Retinal pigment epithelial cell (primary cell): ENCODE data around the gene ZIC2.

GRCh38 chr13:99542681-99543464, 41.6 kb downstream of the TM9SF2 start:
- RRBS = no CpG with 5 or more reads among the region's 8 CpGs

GRCh38 chr13:99656777-99657508, 50.5 kb downstream of the CLYBL start:
- RRBS = no CpG with 5 or more reads among the region's 7 CpGs

- RRBS = no CpG with 5 or more reads among the region's 15 CpGs
Observed at GRCh38 chr13:99724677-99725449, 118.4 kb downstream of the CLYBL start.

DNA sequence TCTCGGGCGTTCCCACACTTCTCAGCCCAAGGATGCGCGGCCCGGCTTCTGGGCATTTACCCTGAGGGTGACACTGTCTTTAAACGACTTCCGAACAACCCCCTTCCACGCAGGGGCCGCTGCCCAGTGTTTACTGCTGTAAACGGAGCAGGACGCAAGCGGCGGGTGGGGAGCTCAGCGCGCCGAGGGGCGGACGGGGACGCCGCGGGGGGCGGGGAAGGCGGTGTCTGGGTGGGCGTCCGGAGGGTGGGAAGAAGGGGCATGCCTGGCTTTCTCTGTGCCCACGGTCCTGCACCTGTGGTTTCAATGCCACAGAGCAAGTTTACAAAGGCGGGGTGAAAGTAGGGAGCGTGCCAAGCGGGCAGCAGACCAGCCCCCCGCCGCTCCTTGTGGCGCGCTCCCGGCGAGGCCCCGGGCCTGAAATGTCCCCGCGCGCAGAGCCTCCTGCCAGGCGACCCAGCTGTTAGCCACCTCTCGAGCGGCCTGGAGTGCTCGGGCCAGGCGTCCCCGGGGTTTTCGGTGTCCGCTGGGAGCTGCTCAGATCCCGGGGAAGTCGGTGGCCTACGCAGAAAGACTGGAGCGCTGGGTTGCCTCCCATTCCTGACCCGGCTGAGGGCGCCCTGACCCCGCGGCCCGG, 1.7 kb upstream of the ZIC2 start:
- RRBS = 2% methylated on average over 21 of the region's 56 CpGs

DNA sequence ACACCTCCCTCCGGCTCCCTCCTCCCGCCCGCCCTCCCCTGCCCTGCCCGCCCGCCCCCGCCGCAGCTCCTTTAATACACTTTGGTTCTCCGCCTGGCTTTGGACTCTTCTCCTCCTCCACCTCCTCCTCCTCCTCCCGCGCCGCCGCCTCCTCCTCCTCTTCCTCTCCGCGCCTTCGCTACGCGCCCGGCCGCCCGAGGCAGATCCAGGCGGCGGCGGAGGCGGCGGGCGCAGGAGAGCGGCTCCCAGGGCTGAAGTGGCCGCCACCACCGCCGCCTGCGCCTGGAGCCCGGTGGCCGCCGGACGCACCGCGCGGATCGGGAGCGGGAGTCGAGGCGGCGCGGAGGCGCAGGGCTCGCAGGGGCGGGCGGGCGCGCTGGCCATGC, at the start of gene ZIC2:
TSS of gene ZIC2 (plus strand) at position 102 of the 386 bp plus-strand sequence.
- RRBS = 0% methylated on average over 6 of the region's 50 CpGs

DNA sequence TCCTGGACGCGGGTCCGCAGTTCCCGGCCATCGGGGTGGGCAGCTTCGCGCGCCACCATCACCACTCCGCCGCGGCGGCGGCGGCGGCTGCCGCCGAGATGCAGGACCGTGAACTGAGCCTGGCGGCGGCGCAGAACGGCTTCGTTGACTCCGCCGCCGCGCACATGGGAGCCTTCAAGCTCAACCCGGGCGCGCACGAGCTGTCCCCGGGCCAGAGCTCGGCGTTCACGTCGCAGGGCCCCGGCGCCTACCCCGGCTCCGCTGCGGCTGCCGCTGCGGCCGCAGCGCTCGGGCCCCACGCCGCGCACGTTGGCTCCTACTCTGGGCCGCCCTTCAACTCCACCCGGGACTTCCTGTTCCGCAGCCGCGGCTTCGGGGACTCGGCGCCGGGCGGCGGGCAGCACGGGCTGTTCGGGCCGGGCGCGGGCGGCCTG, 502 bp downstream of the ZIC2 start:
- RRBS = under 1% methylated on average over 21 of the region's 67 CpGs

DNA sequence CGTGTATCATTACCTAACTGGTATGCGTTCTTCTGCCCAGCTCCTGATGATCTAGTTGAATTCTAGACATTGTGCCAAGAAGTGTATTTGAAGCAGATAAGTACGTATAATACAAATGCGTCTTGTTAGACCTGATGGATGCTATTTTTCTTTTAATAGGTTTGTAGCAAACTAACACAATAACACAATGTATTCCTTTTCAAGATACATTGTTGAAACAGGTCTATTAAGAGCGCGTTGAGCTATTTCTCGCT, 14.6 kb downstream of the ZIC2 start:
- RRBS = no CpG with 5 or more reads among the region's 7 CpGs

DNA sequence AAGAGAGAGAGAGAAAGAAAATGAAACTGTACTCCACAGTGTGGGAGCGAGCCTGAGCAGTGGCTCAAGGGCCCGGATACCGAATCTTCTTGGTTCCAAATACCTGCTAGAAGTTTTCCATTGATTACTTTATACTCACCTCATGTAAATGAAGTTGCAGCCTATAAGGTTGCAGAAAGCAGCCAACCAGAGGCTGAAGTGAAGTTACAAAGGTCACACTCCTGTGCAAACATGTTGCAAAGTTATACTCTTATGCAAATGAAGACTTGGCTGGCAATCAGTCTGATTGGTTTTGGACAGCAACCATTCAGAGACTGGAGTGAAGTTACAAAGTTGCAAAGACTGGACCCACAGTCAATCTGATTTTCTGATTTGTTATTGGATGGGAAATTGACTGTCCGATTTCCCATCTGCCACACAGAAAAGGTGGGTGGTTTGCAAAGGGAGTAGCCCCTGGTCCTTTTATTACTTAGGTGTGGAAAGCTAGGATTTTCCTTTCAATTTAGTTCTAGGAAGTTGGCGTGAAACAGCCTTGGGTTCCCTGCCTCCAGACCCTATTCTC, 152.5 kb downstream of the GGACT start:
- RRBS = no CpG with 5 or more reads among the region's 5 CpGs

- RRBS = no CpG with 5 or more reads among the region's 15 CpGs
Observed at GRCh38 chr13:100540103-100540574, 48.5 kb downstream of the GGACT start.

DNA sequence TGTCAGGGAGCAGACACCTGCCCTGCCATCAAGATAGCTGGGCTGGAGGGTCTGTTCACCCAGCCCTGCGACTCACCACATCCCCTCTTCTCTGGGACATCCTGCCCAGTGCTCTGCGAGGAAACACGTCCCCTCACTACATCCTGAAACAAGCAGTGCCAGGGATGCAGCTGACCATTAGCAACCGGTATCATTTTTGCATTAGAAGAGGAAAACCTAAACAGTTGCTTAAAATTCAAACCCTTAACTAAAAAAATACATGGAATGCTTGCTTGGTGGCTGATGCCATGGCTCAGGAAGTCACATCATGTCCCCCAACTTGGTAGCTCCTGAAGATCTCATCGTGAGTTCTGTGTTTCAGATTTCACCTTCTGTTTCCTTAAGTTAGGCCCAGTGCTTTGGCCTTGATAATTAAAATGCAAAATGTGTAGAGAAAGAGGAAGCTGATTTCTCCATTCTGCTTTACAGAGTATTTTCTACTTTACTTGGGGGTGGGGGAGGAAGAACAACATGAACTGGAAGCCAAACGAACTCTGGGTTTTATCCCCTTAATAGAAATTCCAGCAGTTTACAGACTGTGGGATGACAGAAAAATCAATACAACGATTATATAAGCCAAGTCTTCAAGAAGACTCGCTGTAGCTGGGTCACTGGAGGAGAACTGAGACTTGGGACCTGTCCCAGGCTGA, 21.7 kb upstream of the GGACT start:
- RRBS = no CpG with 5 or more reads among the region's 8 CpGs

- RRBS = 6% methylated on average over 1 of the region's 15 CpGs
Observed at GRCh38 chr13:100675554-100675945, 955 bp upstream of the TMTC4 start.

DNA sequence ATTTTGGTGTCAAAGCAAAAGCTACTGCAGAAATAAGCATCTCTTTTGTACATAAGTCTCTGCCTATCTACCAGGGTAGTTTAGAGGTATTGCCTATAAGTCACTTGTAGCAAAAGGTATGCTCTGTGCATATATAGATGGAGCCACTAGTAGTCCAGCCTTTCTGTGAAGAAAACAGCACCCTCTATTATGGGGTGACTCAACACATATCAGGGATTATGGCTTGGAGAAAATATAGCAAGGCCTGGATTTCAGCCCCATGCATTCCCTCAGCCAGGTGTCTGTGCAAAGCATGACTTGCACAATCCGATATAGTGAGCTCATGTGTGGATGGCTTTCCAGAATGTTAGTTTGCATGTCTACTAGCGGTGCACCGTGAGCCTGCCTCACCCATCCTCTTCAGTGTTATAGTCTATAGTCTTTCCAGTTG, 13.4 kb upstream of the NALCN start:
- RRBS = no CpG with 5 or more reads among the region's 3 CpGs

DNA sequence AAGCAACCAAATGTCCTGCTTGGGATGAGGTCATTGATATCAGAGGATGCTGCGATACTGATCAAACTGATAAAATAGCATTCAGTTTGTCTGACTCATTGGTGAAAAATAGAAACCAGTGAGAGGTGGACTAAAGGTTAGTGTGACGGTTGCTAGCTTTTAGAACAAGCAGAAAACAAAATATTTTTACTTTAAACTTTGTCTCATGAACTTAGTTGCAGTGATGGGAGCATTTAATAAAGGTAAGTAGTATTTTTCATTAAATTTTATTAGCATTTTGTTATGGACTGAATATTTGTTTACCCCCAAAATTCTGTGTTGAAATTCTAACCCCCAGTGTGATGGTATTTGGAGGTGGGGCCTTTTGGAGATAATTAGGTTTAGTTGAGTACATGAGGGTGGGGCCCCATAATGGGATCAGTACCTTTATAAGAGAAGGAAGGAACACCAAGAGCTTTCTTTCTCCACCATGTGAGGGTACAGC, 37.3 kb downstream of the ITGBL1 start:
- RRBS = no CpG with 5 or more reads among the region's 2 CpGs

GRCh38 chr13:102236317-102236919, 319.7 kb upstream of the FGF14 start:
- RRBS = 95% methylated on average over 4 of the region's 9 CpGs

- RRBS = under 1% methylated on average over 8 of the region's 23 CpGs
Observed at GRCh38 chr13:102595862-102596660, 725 bp upstream of the TPP2 start.

DNA sequence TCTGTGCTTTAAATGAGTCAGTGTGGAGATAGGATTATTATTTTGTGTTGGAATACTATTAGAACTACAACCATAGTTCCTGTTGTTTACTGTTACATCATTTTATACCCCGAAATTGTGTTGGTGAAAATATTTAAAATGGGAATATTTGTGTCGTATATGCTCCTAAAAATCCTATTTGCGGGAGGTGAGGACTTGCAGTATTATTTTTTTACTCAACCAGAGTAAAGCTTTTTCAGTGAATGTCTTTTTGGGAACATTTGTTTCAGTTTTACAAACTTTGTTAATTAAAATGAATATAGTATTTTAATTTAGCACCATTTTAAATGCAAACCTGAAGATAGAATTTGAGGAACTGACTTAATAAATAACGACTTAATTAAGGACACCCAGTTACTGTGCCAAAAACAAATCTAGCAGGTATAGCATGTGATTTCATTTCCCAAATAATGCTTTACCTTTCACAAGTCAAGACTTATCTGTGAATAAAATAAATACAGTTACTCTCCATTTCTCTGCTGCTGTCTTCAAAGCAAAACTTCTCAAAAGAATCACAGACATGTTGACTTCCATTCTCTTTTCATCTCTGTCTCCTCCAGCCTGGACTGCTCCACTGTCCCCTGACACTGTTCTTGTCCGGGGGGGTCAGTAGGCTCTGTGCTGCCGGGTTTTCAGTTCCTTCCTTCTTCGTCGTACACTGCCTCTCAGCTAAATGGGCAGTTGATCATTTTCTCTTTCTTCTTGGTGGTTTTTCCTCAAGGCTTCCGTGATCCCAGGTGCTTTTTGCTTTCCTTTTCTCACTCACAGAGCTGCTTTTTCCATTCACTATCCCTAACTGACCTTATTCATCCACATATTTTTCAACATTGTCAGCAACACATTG, 39.5 kb downstream of the METTL21C start:
- RRBS = no CpG with 5 or more reads among the region's 9 CpGs

- RRBS = no CpG with 5 or more reads among the region's 9 CpGs
Observed at GRCh38 chr13:102724784-102725362, 30.0 kb upstream of the METTL21C start.

- RRBS = no CpG with 5 or more reads among the region's 3 CpGs
Observed at GRCh38 chr13:102770227-102771063, 3.1 kb downstream of the TEX30 start.

DNA sequence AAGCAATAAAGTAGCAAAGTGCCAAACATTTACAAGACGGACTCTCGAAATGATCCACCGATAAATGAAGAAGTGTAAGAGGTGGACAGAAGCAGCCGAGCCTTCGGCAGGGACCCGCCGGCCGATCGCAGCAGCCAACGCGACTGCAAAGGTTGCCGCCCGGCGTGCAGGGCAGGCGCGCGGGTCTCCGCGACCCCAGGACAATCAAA, 230 bp downstream of the POGLUT2 start:
- RRBS = 1% methylated on average over 13 of the region's 19 CpGs

DNA sequence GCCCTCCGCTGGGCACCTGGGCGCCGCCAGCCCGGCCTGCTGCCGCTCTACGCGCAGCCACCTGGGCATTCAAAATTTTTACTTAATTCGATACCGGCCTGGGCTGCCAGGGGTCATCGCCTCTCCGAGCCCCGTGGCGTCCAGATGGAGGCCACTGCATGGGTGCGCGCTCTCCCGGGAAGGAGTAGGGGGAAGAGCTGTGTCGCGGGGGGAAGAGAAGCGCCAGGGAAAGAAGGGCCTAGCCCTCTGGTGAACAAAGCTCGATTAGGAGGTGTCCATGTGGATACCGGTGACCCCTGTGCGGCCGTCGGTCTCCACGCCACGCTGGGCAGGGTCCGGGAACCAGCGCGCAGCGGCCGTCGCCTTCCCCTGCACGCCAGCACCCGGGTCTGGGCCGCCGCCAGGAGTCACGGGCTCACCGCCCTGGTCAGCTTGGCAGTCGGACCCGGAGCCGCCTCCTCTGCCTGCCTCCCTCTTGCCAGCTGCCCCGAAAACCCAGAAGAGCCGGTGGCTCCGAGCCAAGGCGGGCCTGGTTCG, 731 bp downstream of the BIVM start:
- RRBS = under 1% methylated on average over 37 of the region's 46 CpGs